Right atrium auricular region (tissue), 2 donors: ENCODE results near the genes RASL11B, FIP1L1 and CLOCK.

DNA sequence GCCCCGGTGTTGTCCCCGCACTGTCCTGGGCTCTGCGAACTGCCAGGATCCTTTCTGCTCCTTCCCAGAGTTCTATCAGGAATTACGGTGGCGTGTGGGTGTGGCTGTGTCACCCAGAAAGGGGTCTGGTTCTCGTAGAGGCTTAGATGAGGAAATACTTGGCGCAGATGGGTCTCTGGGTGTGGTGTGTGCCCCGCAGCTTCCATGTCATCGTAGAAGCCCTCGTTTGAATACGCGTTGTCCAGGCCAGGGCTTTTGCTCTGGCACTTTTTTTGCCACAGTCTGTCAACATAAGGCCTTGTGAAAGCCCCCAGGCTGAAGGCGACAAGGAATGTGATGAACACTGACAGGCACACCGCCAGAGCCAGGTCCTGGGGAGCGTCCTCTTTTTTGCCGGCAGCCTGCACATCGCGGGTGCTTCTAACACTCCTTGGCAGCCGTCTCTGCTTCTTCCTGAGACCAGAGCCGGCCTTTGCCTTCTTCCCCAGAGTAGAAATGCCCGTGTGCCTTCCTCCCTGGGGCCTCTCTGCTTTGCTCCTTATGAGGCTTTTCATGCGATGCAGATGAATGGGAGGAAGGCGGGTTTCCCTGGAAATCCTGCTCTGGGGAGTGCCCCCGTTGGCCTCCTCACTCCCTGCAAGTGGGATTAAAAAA, 24.5 kb downstream of the LRRC66 start:
- PRO-cap = no peak
- RAMPAGE, long total RNA, 2 experiments = no peak in any of the 2 experiments

DNA sequence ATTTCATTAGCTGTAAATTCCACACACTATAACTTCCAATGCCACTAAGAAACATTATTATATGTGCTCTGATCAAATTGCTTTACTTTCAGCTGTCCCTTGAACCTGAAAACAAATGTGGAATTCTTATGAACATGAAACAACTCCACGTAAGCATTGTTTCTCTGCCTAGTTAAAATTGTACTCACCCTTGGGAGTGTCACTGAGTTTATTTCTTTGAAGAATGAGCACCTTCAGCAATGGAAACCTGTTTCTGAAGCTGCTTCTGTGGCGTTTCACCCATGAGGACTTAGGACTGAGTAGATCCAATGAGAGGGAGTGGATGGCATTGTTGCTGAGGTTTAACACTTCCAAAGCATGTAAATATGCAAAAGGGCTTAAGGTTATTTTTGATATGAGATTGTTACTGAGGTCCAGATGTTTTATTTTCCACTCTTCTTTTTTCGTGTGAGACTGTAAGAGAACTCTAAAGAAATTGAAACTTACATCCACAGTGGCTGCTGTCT, 3.2 kb downstream of the LRRC66 start:
- PRO-cap = no peak
- RAMPAGE, long total RNA, 2 experiments = no peak in any of the 2 experiments

- PRO-cap = no peak
- RAMPAGE, long total RNA, 2 experiments = no peak in any of the 2 experiments
These were observed 1.2 kb downstream of the SPATA18 start for GRCh38 chr4:52052302-52052760.

- PRO-cap = bidirectional peak, plus-strand start at chr4:52660026, minus-strand start at chr4:52659967
- RAMPAGE, long total RNA, 2 experiments = no peak in any of the 2 experiments
These were observed 636 bp upstream of the USP46 start for GRCh38 chr4:52659742-52660132.

GRCh38 chr4:52713089-52713684, 38.0 kb downstream of the ERVMER34-1 start:
- PRO-cap = no peak
- RAMPAGE, long total RNA, 2 experiments = no peak in any of the 2 experiments

DNA sequence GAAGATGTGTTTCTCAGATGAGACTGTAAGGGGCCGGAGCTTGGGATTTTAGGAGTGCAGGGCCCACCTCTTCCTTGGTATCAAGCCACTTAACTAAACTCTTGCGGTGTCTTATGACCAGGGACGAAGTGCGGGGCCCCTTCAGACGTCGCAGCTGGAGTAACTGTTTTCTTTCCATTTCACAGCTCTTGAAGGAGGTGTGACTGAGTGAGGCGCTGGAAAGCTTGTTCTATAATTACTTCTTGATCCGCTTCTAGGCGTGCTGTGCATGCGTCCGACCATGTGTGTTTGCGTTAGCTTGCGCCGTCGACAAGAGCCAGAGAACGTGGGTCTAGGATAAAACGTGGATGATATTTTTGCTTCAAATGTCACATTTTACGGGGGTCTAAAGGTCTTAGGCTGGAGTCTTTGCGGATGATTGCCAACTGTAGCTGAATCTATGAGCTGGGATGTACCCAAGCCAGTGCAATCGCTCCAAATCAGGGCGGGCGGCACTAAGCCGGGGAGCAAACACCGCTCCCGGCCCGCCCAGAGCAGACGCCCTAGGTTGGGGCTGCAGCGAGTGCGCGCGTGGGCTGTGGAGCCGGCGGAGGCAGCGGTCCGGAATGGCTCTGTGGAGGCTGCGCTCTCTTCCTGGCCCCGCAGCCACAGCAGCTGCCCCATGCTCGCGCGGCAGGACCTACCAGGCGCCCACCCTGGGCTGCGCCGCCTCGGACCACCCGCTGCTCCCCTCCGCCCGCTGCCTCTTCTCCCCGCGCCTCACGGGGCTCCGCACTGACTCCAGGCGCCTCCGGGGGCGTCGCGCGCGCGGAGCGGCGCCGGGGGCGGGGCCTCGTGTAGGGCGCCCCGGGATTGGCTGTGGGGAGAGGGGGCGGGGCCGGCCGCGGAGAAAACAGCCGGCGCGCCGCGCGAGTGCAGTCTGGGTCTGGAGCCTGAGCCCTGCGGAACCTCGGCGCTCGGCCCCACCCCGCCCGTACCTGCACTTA, at the start of gene RASL11B:
Gene RASL11B (plus strand): TSS at position 917 of the 986 bp plus-strand sequence.
- PRO-cap = unidirectional peak, plus-strand start at position 536 of the sequence; bidirectional peak, plus-strand start at position 917 of the sequence, minus-strand start at position 748 of the sequence
- RAMPAGE, long total RNA, 2 experiments = start-site peak on the plus strand in 2 of 2 experiments, centred at position 919 of the sequence, 52 to 58 reads per replicate

GRCh38 chr4:52943658-52944146, 81.6 kb downstream of the RASL11B start:
- PRO-cap = no peak
- RAMPAGE, long total RNA, 2 experiments = no peak in any of the 2 experiments

DNA sequence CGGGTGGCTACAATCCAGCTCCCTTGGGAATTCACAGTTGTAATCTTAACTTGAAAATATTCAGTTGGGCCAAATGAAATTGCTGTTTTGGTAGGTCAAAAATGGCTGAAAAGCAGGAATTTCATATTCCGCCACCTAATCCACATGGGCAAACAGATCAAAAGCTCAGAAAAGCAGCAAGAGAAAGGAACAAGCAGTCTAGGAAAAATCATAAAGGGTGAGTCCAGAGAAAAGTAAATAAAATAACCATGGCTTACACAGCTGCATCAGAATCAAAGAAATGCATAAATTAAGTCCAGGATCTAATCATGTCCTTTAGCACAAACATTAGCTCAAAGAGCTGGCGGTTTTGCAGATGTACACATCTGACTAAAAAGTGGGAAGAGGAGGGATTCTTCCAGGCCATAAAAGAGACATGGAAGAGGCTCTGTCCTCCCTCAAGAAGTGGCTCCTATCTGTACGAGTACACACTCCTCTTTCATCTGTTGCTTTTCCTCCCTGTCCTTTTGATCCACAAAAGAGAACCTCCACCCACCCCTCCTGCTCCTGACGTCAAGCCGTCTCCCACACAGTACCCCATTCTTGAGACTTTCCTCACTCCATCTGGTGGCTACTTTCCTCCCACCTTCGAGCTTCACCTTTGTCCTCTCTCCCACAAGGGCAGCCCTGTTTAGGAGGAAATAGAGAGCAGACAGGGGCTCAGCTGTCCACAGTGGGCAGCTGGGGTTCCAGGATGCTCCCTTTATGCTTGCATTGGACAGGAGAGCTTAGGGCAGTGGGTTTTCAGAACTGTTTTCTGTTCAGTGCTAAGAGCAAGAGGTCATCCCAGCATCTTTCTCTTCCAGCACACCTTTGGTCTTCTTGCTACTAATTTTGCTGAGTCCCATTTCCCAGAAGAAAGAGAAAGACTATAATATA, 92.6 kb downstream of the RASL11B start:
- PRO-cap = no peak
- RAMPAGE, long total RNA, 2 experiments = no peak in any of the 2 experiments

DNA sequence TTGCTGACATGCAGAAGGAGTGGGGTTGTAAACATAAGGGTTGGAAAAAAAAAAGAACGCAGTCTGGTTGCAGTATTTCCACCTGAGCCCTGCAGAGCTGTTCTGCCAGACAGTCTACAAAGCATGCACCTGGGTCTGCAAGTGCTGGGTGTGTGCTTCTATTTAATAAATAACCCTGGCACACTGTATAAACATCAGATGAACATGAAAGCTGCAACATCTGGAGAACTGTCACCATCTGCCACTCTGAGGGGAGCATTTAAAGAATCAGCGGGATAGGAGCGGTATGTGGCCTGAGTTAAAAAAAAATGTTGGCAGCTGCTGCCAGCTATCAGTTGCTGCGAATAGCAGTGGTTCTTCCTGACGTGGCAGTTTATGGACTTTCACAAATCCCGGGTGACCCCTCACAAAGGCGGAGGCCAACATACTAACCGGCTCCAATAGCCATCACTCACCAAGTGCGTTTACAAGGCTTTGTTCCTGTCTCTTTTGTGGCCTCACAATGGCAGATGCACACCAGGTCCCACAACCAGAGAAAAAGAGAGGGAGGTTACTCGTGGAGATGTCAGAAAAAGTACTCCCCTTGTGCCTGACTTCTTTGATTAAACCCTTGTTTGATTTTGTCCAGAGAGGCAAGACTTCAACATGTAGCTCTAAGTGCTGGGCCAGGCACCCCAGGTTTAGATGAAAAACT, 95.2 kb downstream of the RASL11B start:
- PRO-cap = no peak
- RAMPAGE, long total RNA, 2 experiments = no peak in any of the 2 experiments

DNA sequence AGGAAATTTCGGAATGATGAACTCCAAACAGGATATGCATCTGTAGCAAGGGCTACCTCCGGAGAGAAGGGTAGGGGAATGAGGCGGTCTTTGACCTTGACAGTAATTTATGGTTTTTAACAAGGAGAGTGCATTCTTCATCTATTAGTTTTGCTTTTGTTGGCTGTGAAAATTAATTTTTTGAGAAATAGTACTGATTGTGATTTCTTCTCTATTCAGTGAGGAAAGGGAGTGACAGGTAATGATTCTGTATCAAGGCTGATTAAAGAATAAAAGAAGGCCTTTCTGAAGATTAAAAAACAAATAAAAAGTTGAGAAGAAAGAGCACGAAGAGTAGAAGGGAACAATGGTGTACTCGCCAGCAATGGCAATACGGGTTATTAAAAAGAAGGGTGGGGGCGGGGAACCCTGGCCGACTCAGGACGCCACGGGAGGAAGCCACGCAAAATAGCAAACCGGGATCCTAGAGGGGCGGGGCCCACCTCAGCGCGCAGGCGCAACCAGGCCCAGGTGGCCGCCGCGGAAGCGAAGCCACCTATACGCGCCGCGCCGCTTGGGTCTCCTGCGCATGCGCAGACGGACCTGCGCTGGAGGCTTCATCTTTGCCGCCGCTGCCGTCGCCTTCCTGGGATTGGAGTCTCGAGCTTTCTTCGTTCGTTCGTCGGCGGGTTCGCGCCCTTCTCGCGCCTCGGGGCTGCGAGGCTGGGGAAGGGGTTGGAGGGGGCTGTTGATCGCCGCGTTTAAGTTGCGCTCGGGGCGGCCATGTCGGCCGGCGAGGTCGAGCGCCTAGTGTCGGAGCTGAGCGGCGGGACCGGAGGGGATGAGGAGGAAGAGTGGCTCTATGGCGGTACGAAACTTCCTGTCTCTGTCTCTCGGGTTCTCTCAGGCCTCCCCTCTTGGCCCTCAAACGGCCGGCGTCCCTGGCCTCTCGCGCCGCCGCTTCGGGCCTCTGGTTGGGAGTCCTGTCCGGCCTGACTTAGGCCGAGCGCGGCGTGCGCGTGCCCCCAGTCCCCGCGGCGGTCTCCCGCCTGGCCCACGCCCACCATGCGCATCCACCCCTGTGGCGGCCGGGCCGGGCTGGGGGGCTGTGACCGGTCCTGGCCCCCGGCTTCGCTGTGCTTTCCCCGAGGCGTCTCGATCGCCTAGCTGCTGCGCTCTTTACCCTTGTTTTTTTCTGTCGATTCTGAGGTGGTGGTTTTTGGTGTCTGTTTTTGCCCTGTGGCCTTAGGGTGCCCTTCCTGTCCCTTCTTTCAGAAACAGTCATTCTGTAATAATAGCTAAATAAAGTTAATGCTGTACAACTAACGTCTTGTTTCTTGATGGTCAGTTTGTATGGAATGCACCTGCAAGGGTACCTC, at the start of gene FIP1L1:
Gene FIP1L1 (plus strand): TSS at position 565 of the 1,358 bp plus-strand sequence.
- PRO-cap = bidirectional peak, plus-strand start at position 569 of the sequence, minus-strand start at position 485 of the sequence; unidirectional peak, minus-strand start at position 978 of the sequence
- RAMPAGE, long total RNA, 2 experiments = start-site peak on the plus strand in 2 of 2 experiments, centred at positions 584 to 595 of the sequence, 704 to 1,609 reads per replicate

DNA sequence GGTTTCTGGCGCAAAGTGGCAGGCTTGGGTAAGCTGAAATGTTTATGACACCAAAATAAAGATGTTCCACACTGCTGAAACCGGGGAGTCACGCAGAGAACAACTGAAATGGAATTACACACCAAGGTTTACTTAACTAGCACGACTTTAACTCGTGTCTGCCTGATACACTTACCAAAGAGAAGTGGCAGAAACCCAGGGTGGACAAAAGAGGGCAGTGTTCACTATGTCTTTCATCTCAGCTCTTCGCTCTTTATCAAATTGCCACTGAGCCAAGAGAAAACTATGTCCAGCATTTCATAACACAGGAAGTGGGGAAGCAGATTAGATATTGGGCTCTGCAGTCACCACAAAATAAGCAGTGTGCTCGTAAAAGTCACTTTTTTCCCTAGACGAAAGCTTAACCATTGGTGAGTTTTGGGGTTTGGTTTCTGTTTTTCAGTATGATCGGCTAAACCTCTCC, 155.8 kb downstream of the CHIC2 start:
- PRO-cap = bidirectional peak, plus-strand start at position 331 of the sequence, minus-strand start at position 105 of the sequence
- RAMPAGE, long total RNA, 2 experiments = no peak in any of the 2 experiments

- PRO-cap = no peak
- RAMPAGE, long total RNA, 2 experiments = no peak in any of the 2 experiments
These were observed 37.6 kb downstream of the CHIC2 start for GRCh38 chr4:54026732-54027345.

GRCh38 chr4:54154276-54154692, 54.3 kb downstream of the GSX2 start:
- PRO-cap = no peak
- RAMPAGE, long total RNA, 2 experiments = no peak in any of the 2 experiments

GRCh38 chr4:54197040-54197765, 31.9 kb upstream of the PDGFRA start:
- PRO-cap = no peak
- RAMPAGE, long total RNA, 2 experiments = no peak in any of the 2 experiments

GRCh38 chr4:54225842-54226439, 3.2 kb upstream of the PDGFRA start:
- PRO-cap = unidirectional peak, plus-strand start at chr4:54226055; unidirectional peak, plus-strand start at chr4:54226222
- RAMPAGE, long total RNA, 2 experiments = no peak in any of the 2 experiments

DNA sequence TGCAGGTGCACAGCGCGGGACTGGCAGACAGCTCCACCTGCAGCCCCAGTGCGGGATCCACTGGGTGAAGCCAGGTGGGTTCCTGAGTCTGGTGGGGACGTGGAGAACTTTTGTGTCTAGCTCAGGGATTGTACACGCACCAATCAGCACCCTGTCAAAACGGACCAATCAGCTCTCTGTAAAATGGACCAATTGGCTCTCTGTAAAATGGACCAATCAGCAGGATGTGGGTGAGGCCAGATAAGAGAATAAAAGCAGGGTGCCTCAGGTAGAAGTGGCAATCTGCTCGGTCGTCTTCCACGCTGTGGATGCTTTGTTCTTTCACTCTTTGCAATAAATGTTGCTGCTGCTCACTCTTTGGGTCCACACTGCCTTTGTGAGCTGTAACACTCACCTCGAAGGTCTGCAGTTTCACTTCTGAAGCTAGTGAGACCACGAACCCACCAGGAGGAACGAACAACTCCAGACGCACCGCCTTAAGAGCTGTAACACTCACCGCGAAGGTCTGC, 24.8 kb upstream of the KIT start:
- PRO-cap = no peak
- RAMPAGE, long total RNA, 2 experiments = no peak in any of the 2 experiments

GRCh38 chr4:55125914-55126200, 462 bp upstream of the KDR start:
- PRO-cap = unidirectional peak, minus-strand start at chr4:55125994
- RAMPAGE, long total RNA, 2 experiments = no peak in any of the 2 experiments

- PRO-cap = no peak
- RAMPAGE, long total RNA, 2 experiments = no peak in any of the 2 experiments
These were observed 21.2 kb downstream of the TMEM165 start for GRCh38 chr4:55416615-55417690.

DNA sequence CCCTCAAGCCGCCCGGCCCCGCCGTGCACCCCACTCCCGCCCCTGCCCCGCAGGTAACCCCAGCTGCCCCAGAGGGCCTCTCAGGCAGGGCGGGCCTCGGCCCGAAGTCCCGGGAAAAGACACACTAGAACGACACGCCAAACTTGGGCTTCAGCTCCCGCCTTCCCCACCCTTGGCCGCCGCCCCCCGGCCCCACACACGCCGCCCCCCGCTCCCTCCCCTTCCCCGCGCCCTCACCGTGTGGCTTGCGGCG, 538 bp downstream of the CLOCK start:
- PRO-cap = no peak
- RAMPAGE, long total RNA, 2 experiments = no peak in any of the 2 experiments

- PRO-cap = bidirectional peak, plus-strand start at chr4:55546742, minus-strand start at chr4:55546682; bidirectional peak, plus-strand start at chr4:55547220, minus-strand start at chr4:55547232
- RAMPAGE, long total RNA, 2 experiments = start-site peak on the minus strand in 2 of 2 experiments, at chr4:55546603-55547130 at its widest, 20 to 295 reads per replicate
These were observed at the start of gene CLOCK for GRCh38 chr4:55546498-55547361. CLOCK (minus strand) TSS chr4:55546909.